Kidney (tissue), 2 donors: ENCODE measurements around a stretch of chr1.

GRCh38 chr1:54871189-54871970 is 15.6 kb downstream of the DHCR24 start:
- PRO-cap = no peak
- RRBS = no CpG with 5 or more reads among the region's 16 CpGs

- PRO-cap = no peak
- RRBS = no CpG with 5 or more reads among the region's 10 CpGs
These were observed 3.7 kb downstream of the DHCR24 start for GRCh38 chr1:54883074-54883836.

GRCh38 chr1:54922797-54923247 is 35.8 kb upstream of the DHCR24 start:
- PRO-cap = no peak
- RRBS = no CpG with 5 or more reads among the region's 3 CpGs

- PRO-cap = no peak
- RRBS = 7% methylated on average over 3 of the region's 15 CpGs
These were observed 17.2 kb upstream of the PCSK9 start for GRCh38 chr1:55022012-55022622.

DNA sequence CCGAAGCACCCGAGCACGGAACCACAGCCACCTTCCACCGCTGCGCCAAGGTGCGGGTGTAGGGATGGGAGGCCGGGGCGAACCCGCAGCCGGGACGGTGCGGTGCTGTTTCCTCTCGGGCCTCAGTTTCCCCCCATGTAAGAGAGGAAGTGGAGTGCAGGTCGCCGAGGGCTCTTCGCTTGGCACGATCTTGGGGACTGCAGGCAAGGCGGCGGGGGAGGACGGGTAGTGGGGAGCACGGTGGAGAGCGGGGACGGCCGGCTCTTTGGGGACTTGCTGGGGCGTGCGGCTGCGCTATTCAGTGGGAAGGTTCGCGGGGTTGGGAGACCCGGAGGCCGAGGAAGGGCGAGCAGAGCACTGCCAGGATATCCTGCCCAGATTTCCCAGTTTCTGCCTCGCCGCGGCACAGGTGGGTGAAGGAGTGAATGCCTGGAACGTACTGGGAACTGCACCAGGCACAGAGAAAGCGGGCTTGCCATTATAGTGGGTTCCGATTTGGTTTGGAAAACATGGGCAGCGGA is 707 bp downstream of the PCSK9 start:
- PRO-cap = no peak
- RRBS = 5% methylated on average over 9 of the region's 39 CpGs

DNA sequence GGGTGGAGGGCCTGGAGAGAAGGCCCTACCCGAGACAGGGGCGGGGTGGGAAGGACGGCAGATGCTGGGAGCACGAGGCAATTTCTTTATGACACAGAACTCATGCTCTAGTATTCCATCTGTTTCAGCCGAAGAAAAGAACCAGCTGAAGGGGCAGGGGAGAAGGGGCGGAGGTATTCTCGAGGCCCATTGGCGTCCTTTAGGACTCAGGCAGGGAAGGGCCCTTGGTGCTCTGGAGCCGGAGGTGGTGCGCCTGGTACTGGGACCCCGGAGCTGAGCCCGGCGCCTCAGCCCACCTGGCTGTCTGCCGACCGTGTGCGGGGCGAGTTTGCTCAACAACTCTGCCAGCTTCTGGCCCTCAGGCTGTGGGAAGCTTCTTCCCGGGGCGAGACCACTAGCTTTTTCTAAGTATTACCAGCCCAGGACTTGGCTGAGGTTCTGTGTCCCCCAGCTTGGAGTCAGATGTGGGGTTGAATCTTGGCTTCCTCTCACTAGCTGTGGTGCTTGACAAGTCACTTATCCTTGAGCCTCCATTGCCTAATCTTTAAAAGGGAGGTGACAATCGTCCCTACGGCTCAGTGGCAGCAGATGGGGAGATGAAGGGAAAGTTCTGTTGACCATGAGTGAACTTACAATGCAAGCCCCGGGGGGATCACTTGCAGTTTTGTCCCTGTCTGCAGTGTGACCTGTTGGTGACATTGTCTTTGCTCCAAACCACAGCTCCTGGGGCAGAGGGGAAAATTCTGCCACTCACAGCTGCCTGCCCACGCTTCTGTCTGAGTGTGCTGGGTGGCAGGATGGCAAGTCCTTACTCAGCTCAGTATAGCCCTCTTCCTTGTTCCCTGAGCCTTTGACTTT is 1.4 kb downstream of the PCSK9 start:
- PRO-cap = no peak
- RRBS = 29% methylated on average over 5 of the region's 23 CpGs

DNA sequence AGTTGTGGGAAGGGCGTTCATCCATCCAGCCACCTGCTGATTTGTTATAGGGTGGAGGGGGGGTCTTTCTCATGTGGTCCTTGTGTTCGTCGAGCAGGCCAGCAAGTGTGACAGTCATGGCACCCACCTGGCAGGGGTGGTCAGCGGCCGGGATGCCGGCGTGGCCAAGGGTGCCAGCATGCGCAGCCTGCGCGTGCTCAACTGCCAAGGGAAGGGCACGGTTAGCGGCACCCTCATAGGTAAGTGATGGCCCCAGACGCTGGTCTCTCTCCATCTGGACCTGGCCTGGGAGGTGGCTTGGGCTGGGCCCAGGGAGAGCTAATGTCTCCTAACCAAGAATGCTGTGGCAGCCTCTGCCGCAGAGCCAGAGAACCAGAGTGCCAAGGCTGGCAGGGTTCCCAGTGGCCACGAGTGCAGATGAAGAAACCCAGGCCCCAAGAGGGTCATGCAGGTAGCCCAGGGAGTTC is 13.2 kb downstream of the PCSK9 start:
- PRO-cap = no peak
- RRBS = no CpG with 5 or more reads among the region's 15 CpGs

DNA sequence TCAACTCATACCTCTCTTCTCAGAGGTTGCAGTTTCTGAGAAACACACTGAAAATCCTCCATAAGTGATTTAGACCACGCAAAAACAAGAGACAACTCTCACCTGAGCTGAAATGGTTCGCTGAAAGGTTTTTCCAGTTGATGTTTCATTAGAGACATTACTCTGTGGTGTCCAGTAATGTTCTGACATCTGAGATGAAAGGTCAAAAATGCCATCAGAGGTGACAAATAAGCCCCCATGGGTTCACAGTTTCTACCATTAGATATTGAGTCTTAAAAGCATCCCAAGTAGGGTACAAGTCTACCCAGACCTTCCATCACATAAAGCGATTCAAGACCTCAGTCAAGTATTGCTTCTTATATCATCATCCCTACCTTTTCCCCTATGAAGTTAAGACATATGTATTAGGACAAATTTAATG is 32.9 kb downstream of the PCSK9 start:
- PRO-cap = no peak
- RRBS = no CpG with 5 or more reads among the region's 3 CpGs

- PRO-cap = no peak
- RRBS = no CpG with 5 or more reads among the region's 4 CpGs
These were observed 2.2 kb upstream of the USP24 start for GRCh38 chr1:55217346-55217839.

DNA sequence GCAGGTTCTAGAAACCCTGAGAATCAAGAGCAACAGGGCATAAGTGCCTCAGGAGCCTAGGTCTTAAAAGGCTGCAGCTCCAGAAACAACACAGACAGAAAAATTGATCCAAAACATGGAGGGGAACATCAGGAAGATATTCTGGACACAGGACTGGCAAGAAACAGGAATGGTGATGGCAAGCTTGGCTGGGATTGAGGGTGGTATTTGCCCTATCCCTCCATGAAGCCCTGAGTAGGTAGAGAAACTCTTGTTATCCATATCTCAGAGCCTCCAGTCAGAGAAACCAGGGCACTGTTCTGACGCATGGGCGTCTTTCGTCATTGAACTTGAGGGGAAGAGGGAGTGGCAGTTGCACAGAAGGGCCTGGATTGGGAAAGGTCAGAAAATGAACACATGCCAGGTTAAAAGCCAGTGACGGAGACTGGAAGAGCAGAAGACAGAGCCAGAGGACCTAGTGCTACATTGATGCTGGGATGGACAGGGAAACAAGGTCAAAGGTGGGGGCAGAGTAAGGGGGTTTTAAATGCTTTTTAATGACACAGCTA is 516.8 kb downstream of the PLPP3 start:
- PRO-cap = no peak
- RRBS = no CpG with 5 or more reads among the region's 4 CpGs

DNA sequence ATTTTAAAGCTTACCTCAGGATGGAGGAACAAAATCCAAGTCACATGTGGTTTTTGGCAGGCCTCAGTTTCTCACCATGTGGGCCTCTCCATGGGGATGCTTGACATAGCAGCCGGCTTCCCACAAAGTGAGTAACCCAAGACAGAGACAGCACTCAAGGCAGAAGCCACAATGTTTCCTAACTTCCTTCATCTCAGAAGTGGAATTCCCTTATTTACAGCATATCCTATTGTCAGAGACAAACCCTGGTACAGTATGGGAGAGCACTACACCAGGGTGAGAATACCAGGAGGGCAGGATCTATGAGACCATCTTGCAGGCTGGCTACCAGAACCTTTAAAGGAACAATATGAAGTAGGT is 483.0 kb downstream of the PLPP3 start:
- PRO-cap = no peak
- RRBS = no CpG with 5 or more reads among the region's 1 CpG

- PRO-cap = no peak
- RRBS = no CpG with 5 or more reads among the region's 2 CpGs
These were observed 398.5 kb downstream of the PLPP3 start for GRCh38 chr1:56180900-56181187.

DNA sequence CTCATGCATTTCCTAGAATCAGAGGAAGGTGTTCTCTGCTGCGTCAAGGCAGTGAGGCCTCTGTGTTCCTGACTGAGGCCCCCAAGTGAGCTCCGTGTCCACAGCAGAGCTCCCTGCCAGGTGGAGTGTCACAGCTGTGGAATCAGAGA is 323.6 kb downstream of the PLPP3 start:
- PRO-cap = no peak
- RRBS = no CpG with 5 or more reads among the region's 2 CpGs

DNA sequence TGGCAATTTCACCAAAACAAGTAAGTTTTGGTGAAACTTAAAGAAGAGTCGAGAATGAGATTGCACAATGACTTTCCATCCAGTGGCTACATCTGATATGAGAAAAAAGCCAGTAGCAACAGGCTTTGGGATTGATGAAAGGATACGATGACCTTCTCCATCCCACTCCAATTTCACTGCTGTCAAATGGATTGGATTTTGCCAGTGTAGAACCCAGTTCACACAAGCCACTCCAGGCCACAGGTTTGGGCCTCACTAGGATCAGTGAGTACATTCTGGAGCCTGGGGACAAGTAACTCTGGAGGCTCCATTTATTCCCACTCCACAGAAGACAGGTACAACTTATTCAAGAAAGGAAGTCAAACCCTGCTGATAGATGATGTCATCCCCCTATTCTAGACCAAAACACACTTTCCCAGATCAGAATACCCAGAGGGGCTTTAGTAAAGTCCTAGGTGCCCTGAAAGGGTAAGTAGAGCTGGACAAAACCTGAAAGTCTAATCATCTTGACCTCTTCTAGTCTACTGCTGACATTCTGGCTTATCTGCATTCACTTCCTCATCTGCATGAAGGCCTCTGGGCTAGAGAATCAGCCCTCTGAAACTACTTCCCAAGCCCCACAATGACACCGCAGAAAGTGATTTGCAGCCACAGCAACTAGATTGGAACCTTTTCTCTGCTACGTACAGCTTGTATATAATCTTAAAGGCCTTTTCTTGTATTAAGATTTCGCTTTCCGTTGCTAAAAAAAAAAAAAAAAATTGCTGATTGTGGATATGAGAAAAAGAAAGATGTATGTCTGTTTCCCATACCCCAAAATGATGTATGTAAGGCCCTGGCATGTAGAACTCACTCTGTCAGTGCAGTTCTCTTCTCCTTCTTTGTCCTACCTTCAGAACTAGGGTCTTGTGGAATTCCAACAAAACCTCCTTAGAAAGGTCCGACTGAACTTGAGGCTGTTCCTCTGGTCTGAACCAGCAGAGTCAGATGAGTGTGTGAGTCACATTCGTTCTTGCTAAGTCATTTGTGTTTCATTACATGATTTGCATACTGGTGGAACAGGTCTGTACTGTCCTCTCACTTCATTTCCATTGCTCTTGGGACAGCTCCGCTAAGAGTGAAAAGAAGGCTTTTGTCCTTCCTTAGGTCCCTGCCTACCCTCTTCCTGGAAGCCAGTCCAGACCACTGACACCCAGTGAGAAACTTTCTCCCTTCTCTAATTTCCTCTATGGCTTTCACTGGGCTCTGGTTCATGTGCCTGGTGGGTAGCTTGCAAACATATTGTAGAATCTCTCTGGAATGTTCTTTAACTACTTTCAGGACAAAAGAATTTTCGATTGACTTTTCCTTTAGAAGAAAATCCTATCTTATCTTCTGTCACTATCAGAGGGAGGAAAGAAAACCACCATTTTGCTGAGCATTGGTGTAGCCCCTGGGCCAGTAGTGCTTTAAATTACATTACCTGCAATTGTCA is 62.8 kb downstream of the PLPP3 start:
- PRO-cap = bidirectional peak, plus-strand start at position 1,091 of the sequence, minus-strand start at position 851 of the sequence
- RRBS = no CpG with 5 or more reads among the region's 10 CpGs

GRCh38 chr1:56531284-56531684 is 48.1 kb downstream of the PLPP3 start:
- PRO-cap = no peak
- RRBS = no CpG with 5 or more reads among the region's 2 CpGs

DNA sequence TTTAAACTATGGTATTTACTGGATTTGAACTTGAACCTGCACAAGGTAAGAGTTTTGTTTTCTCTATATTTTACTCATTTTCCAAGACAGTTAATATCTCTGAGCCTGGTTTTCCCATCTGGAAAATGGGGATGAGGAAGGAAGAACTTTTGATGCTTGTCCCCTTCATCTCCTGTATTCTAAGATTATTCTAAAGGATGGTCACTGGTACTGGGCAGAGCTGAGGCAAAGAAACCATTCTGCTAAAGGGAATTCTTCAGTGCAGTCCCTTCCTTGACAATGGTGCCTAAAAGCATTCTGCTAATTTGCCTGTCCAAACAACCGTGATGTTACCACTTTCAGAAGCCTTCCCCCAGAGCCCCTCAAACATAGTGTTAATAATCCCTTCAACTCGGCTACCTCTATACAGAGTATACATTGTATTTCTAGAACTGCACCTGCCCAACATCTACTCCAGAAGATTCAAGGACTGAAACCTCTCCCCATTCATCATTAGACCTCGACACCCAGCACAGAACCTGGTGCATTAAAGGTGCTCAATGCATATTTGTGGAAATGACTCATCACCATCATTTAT is 19.6 kb downstream of the PLPP3 start:
- PRO-cap = no peak
- RRBS = no CpG with 5 or more reads among the region's 3 CpGs

GRCh38 chr1:56684048-56684642 is 39.0 kb downstream of the PRKAA2 start:
- PRO-cap = no peak
- RRBS = no CpG with 5 or more reads among the region's 4 CpGs

GRCh38 chr1:56855298-56855559 is 632 bp downstream of the C8A start:
- PRO-cap = no peak

- PRO-cap = no peak
- RRBS = no CpG with 5 or more reads among the region's 2 CpGs
These were observed 45.3 kb downstream of the C8B start for GRCh38 chr1:56920568-56920931.

- PRO-cap = no peak
- RRBS = no CpG with 5 or more reads among the region's 12 CpGs
These were observed 1.2 kb downstream of the C8B start for GRCh38 chr1:56964291-56965410.